HT-29 (cell line): ENCODE measurements around the gene TAS2R8.

- RAMPAGE, long total RNA, result no peak
Observed at GRCh38 chr12:10807231-10807706, at the start of gene TAS2R8. Gene TAS2R8, minus strand, starts transcription at chr12:10807286.

- RAMPAGE, long total RNA, result no peak
Observed at GRCh38 chr12:10883692-10884129, 344 bp downstream of the PRH1 start.

DNA sequence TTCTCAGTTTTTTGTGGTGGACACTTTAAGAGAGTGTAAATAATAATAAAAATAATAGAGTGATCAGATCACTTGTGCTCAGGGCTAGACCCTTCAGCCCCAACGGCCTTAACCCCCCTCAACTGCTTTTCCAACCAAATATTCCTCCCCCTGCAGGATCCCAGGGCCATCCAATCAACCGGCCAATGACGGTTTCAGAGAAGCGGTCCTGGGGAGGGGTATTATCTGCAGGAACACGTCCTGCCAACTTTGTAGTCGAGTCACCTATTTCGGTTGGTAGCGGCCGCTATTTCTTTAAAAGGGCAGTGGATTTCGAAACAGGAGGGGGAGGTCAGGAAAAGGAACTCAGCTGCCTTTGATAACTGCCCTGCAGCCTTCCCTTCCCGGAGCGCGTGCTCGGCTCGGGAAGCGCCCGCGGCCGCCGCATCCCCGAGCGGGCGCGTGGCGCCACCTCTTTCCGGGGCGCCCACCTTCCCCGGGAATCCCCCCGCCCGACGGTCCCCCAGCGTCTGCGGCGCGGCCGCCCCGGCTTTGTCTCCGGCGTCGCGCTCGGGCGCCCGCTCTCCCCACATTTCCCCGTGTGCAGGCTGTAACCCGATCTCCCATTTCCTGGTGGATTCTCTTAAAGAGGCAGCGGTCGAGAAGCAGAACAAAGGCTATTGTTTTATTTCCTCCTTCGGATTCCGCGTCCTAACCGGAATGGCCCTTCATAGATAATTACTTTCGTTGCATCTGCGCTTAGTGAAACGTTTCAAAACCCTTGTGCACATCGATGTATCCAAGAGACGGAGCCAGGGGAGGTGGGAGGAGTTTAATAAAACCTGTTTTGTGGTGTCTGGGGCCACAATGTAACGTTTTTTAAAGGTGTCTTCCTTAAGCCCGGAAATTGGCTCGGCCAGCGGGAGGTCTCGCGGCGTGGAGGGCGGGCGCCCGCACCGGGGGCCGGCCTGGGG, 662 bp upstream of the ETV6 start:
- RAMPAGE, long total RNA, result no peak

DNA sequence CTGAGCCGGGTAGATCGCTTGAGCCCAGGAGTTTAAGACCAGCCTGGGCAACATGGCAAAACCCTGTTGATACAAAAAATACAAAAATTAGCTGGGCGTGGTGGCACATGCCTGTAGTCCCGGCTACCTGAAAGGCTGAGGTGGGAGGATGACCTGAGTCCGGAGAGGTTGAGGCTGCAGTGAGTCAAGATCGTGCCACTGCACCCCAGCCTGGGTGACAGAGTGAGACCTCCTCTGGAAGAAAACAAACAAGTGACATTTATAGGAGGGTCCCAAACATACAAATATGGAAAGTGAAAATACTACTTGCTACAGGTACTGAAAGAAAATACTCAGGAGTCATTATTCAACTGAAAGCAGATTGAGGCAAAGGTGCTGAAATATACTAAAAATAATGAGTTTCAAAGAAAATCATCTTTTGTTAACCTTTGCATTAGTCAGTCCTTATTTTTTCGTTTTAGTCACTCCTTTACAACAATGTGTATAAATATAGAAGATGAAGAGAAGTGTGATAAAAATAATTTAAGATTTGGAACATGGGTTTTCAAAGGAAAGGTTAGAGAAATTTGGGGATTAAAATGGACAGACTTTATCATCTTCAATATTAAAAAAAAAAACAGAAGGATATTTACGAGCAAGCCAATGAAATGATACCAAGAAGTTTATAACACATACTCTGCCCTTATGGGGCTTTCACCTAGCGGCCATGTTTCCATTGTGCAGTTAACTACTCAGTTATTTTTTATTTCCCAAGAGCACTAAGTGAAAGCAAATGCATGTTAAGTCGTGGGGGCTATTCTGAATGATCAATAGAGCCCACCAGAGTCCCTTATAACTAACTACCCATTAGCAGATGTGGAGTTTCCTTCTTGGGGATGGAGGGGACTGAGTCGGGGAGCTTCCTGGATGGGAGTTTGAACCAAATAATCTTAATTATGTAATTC, 53.7 kb downstream of the ETV6 start:
- RAMPAGE, long total RNA, result no peak

- RAMPAGE, long total RNA, result no peak
Observed at GRCh38 chr12:11704028-11704600, 54.6 kb downstream of the ETV6 start.

- RAMPAGE, long total RNA, result no peak
Observed at GRCh38 chr12:11737534-11738012, 88.1 kb downstream of the ETV6 start.

DNA sequence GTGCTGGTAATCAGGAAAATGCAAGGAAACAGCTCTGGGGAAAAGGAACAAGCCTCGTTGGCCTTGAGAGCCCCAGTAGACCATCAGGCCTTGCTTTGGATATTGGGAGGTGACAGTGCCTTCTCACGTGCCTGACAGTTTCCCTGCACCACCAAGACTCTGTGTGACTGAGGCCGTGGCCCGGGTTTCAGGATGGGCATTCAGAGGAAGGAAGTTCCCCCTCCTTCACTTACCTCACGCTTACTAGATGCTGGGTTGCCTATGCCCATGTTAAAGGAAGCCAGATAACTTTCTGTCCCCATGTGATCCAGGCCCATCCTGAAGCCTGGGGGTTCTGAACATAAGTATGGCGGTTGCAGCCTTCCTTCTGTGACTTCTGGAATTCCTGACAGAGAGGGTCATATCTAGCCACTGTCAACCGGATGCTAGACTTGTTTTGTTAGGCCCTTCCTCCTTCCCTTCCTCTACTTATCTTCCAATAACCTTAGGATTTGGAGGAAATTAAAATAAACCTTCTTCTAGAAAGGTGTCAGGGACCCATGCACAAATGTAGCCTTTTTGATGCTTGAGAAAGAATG, 120.8 kb downstream of the ETV6 start:
- RAMPAGE, long total RNA, result no peak

- RAMPAGE, long total RNA, result no peak
Observed at GRCh38 chr12:11838343-11838850, 188.9 kb downstream of the ETV6 start.

DNA sequence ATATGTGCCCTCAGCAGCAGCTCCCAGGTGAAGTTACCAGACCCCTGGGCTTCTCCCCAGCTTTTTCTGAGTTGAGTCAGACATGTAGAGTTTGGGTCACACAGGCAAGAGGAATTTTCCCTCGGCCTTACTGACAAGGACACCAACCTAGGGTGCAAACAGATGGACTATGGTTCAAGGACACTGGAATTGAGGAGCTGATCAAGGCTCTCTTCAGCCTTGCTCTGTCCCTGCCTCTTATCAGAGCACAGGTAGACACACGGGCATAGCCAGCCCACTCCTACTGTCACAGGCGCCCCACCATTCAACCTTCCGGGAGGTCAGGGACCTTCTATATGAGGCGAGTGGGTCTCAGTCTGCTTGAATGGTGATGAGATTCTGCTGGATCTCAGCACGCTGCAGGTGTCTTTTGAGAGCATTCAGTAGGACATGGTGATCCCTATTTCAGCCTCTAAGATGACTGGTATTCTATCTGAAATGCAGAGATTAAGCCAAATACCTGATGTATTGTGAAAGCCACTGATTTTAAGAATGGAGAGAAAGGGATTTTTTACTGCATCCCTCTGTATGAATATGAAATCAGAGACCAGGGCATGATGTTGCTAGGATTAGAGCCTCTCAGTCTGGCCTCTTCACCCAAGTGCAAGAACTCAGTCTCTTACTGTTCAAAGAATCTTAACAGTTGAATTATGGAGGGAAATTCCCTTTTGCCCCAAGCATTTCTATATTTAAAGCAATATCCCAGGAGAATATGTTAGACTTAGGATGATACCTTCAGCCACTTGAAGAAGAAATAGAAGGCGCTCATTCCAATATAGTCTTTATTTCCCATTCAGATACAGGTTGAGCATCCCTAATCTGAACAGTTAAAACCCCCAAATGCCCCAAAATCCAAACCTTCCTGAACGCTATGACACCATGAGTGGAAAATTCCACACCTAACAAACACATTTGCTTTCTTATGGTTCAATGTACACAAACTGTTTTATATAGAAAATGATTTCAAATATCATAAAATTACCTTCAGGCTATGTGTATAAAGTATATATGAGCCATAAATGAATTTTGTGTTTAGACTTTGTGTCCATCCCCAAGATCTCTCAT, 177.7 kb upstream of the BCL2L14 start:
- RAMPAGE, long total RNA, result no peak

GRCh38 chr12:11909274-11909620, 161.5 kb upstream of the BCL2L14 start:
- RAMPAGE, long total RNA, result no peak

DNA sequence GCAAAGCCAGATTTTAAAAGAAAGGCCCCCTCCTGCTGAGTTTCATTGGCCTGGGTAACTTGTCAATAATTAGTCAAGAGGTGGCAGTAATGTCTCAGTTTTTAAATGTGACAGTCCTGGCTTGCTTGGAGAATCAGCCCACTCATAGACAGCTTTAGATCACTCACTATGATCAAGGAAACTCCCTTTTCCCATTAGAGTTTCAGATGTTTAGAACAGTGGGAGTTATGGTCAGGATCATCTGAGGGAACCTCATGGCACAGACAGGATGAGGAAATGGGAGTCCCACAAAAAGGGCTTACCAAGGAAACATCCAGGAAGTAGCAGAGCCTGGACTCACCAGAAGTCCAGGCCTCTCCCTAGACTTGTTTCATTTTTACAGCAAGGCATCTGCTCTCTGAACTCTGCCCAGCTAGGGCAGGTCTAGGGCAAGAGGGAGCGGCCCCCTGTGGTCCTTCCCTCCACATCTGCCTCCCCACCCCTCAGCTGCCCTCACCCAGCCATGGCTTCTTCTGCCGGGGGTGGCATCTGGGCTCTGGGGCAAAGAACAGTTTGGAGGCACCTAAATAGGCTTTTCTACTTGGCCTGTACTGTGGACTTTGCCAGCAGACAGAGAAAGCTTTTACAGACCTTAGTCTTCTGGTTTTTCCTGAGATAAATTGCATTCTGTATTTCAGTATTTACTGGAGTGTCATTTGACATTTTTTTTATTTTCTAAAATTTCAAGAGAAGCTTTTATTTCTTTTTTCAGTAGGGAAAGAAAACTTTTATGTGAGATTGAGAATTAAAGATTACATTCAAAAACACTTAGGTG, 11.3 kb downstream of the BCL2L14 start:
- RAMPAGE, long total RNA, result no peak

DNA sequence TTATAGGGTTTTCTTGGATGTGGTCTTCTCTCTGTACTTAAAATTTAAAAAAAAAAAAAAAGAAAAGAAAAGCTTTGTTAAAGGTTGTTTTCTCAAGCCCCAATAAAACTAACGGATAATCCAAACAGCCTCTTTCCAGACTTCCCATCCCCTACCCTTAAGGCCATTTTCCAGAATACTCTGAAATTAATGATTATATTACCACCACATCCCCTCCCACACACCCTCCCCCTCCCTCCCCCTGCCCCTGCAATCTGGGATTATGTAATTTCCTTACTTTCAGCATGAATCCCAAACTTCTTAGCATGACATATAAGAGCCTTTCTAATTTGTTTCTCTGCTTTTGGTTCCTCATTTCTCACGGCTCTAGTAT, 50.2 kb downstream of the LRP6 start:
- RAMPAGE, long total RNA, result no peak

DNA sequence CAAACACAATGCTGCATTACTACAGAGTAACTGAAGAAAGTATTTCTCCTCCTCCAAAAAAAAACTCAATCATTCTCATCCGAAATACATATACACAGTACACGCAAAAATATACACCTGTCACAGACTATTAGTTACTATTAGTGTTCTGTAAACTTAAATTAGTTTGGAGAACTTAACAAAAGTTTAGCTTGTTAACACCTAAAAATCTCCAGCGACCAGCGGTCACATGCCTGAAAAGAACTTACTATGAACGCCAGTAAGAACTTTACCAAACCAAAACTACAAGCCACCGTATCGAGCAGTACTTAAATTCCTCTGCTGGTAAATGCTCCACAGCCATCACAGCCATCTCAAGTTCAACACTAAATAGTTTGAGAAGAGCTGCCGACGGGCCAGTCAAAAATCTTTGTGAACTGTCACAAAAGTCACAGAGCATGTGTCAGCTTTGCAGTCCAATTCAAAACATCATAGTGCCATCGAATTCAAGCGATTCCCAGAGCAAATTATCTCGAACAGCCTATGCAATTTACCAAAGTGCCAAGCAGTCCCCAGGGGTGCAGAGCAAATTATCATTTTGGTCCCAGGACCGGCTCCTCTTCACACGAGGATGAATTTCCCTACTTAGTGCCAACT, 1.4 kb downstream of the LRP6 start:
- RAMPAGE, long total RNA, result no peak

DNA sequence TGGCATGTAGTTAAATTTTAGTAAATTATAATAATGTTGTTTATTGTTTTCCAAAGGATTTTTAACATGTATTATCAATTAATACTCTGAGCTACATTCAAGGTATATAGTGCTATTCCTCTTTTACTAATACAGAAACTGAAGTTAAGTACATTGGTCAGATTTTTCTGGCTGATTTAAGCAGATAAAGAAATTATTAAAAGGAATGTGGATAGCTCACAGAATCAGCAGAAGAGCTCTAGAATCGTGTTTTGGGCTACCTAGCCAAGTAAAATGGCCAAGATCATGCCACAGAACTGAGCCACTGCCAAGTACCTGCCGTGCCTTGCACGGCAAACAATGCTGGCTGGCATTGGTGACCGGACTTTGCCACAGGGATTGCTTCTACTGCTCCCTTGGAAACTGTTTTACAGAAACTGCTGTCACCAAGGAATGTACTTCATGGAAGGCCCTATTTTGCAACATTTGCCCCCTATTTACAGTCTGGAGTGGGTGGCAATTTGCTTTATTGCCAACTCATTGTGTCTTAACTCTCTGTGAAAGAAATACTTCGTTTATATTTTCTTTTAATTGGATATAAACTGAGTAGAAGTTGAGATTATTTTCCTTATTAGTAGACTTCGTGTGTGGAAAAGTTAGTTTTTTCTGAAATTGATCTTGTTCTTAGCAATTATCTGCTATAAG, 48.9 kb downstream of the BORCS5 start:
- RAMPAGE, long total RNA, result no peak

DNA sequence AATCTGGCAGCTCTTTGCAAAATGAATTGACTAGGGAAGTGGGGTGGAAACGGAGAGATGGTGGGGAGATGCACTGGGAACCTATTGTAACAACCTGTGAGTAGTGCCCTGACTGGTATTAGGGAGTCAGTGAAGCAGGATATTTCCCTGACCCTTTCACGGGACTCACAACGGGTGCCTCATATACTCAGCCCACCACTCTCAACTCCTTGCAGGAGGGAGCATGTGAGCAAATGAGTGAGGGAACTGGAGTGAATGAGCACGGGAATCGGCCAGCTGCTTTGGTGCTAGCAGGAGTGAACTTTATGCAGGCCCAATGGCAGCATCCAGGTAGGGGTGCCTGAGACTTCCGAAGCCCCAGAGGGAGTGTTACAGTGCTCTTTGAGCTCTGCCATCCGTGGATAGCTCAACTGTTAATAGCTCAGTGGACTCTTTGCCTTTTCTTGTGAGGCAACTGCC, 12.7 kb downstream of the CREBL2 start:
- RAMPAGE, long total RNA, result no peak

- RAMPAGE, long total RNA, result no peak
Observed at GRCh38 chr12:12683580-12684169, 12.3 kb downstream of the GPR19 start.

- RAMPAGE, long total RNA, result no peak
Observed at GRCh38 chr12:12697033-12697584, 1.1 kb upstream of the GPR19 start.

GRCh38 chr12:12899696-12900248, 8.4 kb downstream of the GPRC5A start:
- RAMPAGE, long total RNA, result no peak

GRCh38 chr12:12975653-12976162, 23.7 kb upstream of the GPRC5D start:
- RAMPAGE, long total RNA, result no peak

DNA sequence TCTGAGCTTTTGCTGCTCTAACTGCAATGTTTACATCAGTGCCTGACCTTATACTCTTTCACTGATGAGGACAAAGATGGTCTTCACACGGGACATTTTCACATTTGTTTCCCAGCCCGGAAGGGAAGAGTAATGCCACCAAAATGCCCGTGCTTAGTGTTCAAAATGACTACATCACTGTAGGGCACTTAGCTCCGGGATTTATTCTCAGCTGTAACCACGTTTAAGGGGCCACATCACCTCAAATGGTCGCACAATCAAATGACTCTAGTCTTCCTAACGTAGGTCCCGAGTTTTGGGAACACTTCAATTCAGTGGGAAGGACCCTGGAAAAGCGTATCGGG, 2.9 kb downstream of the GSG1 start:
- RAMPAGE, long total RNA, result no peak